GM23248 (cell line): Measurements from ENCODE around the gene C16orf95.

DNA sequence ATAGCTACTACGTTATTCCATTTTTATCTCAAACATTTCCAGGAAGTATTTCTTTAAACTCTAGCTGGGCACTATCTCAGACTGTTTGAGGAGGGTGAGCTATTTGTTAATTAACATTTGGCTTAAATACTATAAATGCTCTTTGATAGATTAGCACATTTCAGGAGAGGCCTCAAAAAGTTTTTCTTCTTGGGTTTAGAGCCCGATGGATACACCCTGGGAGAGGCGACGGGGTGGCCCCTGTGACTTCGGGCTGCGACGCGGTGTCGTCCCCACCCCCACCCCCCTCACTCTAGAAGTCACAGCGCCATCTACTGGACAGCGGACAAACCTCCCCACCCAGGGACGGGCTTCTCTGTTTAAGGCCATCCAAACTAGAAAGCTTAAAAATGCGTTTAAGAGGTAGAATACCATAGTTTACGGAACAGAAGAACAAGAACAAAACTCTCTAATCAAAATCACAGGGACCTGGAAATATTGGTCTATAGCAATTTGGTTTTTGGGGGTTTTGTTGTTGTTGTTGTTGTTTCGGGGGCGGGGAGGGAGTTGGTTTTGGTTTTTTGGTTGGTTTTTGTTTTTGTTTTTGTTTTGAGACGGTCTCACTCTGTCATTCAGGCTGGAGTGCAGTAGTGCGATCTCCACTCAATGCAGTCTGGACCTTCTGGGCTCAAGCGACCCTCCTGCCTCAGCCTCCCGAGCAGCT lies 254.5 kb downstream of the C16orf95 start:
- RAMPAGE, long total RNA: no peak

- RAMPAGE, long total RNA: no peak
Observed at GRCh38 chr16:87160042-87160518, 157.1 kb downstream of the C16orf95 start.

GRCh38 chr16:87178644-87179527 lies 138.3 kb downstream of the C16orf95 start:
- RAMPAGE, long total RNA: no peak

GRCh38 chr16:87240470-87241499 lies 76.4 kb downstream of the C16orf95 start:
- RAMPAGE, long total RNA: no peak

DNA sequence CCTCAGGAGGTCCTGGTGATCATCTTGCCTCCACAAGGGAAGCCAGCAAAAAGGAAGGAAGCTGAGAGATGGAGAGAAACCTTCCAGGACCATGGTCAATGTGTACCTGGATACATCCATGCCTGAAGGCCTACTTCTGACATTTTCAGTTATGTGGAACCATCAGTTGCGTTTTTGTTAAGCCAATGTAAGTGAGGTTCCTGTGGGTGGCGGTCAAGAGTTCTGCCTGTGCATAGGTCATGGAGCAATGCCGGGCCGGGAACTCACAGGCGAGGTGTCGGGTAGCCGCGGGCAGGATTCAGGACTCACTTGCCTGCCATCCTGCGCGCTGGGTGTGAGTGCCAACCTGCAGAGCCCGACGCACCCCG lies 430 bp downstream of the C16orf95 start:
- RAMPAGE, long total RNA: no peak

- RAMPAGE, long total RNA: no peak
Observed at GRCh38 chr16:87317146-87318126, at the start of gene C16orf95. Gene C16orf95, minus strand, starts transcription at chr16:87317392.

DNA sequence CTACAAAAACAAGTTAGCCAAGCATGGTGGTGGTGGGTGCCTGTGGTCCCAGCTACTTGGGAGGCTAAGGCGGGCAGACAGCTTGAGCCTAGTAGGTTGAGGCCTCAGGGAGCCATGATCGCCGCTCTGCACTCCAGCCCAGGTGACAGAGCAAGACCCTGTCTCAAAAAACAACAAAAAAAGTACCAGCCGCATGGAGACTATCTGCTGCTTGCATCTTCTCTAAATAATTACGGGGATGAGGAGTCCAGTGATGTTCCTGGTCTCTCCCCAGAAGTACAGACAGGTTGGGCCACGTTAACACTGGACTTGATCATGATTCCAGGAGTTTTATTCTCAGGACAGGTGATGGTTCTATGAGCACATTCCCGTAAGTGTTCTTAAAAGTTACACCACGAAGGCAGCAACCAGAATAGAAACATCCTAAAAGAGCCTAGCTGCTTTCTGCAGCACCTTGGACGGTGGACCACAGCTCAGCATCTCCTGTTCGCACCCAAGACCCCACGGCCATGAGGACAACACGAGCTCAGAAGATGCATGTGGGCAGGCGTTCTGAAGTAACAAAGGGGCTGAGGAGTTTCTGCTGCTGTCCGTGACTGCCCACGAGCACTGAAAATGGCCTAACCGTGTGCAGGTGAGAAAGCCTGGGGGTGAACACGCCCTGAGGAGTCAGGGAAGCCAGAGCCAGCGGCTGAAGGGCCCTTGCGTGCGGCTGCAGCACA lies 10.5 kb upstream of the C16orf95 start:
- RAMPAGE, long total RNA: no peak

DNA sequence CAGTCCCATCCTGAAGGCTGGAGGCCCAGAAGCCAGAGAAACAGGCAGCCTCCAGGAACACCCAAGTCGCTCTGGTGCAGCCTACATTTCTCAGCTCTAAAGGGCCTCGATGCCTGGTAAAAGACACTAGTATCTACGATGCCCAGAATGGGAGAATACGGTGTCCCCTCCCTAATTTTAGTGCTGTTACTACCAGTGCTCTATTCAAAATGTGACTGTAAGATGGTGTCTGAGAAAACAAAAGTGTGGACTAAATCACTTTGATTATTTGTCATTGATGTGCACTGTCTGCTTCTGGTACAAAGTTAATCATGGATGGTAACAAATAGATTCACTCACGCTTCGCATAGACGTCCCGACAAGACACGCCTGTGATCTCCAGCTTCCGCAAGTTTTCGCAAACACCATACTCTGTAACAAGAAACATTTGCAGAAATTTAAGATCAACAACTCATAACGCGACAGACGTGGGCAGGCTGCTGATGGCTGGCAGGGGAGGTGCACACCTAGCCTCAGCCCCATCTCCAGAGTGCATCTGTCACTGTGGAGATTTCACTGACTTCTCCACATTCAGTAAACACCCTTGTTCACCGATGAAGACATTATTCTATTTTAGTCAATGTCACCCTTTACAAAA lies 23.5 kb downstream of the FBXO31 start:
- RAMPAGE, long total RNA: no peak

- RAMPAGE, long total RNA: no peak
Observed at GRCh38 chr16:87368318-87368739, 15.2 kb downstream of the FBXO31 start.

- RAMPAGE, long total RNA: no peak
Observed at GRCh38 chr16:87487103-87488047, 5.4 kb downstream of the ZCCHC14 start.

GRCh38 chr16:87557067-87557690 lies 45.1 kb upstream of the JPH3 start:
- RAMPAGE, long total RNA: no peak

- RAMPAGE, long total RNA: no peak
Observed at GRCh38 chr16:87701655-87702263, 64.0 kb downstream of the KLHDC4 start.

DNA sequence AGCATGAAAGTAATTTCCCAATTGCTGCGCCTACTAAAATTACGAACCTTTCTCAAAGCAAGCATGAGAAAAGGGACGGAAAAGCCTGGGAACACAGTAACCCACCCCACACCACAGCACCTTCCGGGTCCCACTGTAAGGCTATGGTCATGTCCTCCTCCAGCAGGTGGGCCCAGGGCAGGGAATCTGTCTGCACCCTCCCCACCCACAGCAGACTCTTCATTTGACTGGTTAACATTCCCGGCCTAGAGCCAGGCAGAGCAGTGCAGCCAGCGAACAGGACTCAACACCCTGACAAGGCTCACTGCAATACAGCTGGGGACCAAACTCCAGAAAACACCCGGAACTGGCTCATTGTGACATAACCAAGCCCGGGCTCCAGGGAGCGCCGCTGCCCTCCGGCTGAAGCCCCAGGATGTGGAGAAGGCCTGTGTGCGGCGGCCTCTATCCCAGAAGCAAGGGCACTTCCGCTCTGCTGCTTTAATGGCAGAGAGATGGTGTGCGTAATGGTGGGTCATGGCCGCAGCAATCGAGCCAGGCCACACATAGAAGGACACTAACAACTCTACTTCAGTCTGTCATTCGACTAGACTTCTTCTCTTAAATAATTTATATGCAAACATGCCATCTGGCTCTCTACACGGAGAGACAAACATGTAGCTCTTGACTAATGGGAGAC lies 18.2 kb downstream of the KLHDC4 start:
- RAMPAGE, long total RNA: no peak

DNA sequence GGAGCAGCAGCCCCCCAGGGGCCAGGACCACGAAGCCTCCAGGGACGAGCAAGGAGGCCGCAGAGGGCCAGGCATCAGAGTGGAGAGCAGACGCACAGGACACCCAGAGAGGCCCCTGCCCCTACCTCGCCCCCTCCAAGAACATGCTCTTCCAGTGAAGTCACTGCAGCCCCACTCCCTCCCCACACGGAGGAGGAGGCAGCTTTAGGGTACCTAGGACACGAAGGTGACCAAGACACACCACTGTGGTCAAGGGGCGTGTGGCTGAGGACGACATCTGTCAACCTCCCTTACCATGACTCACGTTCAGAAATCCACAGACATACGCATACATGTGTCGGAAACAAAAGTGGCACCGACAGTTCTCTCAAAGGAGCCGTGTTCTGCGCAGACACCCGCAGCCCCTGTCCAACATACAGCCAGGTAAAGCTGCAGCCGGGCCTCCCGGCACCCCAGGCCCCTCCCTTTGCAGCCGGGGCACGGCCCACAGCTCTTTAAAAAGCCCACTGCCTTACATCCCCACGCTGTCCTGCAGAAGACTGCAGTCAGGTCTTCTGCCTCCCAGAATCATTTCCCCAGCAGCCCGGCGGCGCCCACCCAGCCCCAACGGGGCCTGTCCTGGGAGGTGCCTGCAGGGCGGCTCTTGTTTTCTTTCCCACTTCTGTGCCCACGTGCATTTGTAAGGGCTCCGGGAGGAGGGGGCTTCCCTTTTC lies 40.4 kb upstream of the KLHDC4 start:
- RAMPAGE, long total RNA: no peak

- RAMPAGE, long total RNA: no peak
Observed at GRCh38 chr16:87834084-87835209, 34.9 kb downstream of the SLC7A5 start.

DNA sequence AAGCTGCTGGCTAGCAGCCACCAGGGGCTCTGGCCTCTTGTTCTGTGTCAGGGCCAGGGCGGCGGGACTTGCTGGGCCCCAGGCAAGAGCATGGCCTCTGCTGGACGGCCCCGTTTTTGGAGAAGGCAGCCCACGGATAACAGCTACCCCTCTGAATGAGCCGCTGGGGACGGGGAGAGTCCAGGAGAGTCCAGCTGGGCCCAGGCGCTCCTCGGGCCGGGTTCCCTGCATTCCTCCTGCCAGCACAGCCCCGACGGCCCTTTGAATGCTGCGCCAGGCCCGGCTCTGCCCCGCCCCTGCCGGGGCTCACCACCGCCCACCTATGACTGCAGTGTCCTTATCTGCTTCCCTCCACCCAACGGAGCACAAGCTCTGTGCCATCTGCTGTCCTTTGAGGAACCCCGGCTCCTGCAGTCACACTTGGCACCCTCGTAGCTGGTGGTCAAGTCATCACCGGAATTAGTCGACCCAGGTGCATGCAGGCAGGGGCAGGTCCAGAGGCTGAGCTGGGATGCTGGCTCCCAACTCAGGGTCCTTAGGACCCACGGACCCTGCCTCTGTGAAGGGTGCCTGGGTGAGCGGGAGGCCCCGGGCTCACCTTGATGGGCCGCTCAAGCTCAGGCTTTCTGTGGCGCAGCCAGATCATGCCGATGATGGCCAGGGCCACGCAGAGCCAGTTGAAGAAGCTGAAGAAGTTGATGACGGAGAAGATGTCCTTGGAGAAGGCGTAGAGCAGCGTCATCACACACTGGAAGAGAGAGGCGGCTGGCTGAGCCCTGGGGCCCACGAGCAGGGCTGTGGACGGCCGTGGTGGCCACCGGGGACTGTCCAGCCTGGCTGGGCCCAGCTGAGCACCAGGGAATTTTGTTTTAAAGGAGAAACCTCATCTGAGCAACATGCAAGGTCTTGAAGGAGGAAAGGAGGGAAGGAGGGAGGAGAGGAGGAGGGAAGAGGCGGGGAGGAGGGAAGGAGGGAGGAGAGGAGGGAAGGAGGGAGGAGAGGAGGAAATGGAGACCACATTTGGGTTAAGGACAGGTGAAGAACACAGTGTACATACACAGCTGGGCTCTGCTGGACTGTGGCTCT lies 33.1 kb downstream of the SLC7A5 start:
- RAMPAGE, long total RNA: no peak

DNA sequence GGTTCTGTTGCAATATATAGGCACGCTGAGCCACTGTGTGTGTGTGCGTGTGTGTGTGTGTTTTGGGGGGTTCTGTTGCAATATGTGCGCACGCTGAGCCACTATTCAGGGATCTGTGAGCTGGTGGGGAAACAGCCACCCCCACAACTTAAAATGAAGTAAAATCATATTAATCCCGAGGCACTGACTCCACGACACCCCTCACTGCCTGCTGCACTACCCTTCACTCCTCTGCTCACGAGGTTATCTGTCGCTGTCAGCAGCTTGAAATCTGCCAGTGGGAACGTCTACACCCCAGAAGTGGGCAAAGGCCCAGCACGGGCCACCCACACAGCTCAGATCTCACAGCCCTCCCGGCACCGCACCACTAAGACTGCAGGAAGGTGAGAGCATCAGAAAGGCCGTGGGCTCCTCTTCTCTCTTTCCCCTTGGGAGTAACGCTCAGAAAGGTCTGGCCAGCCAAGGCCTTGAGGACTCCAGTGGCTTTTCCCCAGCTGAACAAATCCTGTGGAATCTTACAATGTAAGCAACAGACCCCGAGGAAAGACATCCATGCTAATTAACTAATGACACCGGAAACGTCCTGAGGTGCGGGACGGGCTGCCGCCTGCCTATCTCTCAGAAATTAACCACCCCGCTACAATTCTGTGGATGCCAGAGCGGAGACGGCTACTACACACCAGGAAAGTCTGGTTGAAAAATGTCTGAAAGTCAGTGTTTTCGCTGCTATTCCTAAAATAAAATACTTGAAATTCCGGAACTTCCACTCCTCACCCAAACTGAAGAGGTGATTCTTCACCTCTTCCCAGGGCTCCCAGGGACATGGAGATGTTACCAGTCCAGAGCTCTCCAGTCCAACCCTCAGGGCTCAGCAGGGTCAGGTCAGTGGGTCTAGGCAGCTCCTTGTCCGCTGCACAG lies 16.4 kb downstream of the SLC7A5 start:
- RAMPAGE, long total RNA: no peak

- RAMPAGE, long total RNA: no peak
Observed at GRCh38 chr16:87897479-87898132, 28.3 kb upstream of the SLC7A5 start.

DNA sequence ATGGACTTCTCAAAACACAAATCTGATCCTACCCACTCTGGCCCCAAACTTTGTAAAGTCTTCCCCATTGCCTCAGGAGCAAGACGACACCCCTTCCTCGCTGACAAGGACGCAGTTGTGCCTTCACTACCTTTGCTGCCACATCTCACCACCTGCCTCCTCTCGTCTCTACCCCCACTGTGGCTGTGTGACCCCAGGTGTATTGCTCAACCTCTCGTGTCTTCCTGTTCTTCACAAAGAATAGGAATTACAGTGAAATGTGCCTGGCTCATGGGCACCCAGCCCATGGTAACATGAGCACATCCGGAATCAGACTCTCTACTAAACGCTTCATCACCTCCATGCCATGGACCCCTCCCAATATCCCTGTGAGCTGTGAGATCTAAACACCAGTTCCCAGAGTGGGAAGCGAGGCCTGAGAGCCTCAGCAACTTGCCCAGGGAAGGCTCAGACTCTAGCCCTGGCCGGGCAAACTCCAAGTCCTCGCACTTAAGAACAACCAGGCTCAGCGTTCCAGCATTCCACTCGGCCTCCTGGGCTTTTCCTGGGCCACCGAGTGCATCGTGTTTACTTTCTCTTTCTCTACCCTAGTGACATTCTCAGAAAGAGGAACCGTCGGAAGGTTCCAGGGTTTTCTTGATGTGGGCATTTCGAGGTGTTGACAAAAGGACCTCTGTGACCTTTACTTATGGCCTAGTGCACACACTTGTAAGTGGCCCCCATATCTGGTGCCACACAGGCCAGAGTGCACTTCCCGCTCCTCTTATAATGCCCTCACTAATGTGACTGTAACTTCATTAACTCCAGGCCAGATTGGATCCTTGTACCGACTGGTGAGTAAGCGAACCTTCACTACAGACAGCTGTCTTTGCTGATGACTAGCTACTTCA lies 3.3 kb upstream of the BANP start:
- RAMPAGE, long total RNA: no peak

DNA sequence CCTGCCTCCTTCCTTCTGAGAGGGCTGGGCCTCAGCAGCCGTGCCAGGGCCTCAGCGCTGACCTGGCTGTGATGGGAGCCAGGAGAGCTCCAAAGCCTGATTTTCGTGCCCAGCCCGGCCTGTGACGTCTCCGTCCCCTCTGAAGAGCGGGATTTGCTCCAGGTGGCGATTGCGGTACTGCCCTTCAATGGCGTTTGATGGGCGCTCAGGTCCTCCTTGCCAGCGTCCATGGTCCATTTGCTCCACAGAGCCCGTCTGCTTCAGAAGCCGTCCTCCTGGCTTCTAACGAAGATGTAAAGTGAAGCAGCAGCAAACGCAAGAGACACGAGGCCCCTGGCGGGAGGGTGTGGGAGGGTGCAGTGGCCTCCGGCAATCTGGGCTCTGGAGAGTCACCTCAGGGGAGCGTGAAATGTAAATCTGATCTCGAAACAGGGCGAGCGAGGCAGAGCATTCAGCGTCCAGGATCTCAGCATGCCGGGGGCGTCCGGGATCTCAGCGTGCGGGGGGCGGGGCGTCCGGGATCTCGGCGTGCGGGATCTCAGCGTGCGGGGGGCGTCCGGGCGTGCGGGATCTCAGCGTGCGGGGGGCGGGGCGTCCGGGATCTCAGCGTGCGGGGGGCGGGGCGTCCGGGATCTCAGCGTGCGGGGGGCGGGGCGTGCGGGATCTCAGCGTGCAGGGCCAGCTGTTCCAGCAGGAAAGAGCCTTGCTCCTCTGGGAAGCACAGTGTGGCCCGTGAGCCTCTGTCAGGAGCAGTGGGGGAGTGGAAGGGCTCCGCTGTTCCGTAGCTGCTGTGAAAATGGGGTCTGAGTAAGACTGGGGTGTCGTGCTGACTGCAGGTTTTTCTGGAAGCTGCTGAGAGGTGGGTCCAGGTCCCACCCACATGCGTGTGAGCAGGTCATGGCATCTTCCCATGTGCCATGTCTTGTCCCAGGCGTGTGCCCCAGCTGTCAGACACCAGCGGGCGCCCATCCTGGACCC lies 68.1 kb downstream of the BANP start:
- RAMPAGE, long total RNA: no peak